ENCODE results near the genes BLMH, TMIGD1, ADAP2 and OMG.

DNA sequence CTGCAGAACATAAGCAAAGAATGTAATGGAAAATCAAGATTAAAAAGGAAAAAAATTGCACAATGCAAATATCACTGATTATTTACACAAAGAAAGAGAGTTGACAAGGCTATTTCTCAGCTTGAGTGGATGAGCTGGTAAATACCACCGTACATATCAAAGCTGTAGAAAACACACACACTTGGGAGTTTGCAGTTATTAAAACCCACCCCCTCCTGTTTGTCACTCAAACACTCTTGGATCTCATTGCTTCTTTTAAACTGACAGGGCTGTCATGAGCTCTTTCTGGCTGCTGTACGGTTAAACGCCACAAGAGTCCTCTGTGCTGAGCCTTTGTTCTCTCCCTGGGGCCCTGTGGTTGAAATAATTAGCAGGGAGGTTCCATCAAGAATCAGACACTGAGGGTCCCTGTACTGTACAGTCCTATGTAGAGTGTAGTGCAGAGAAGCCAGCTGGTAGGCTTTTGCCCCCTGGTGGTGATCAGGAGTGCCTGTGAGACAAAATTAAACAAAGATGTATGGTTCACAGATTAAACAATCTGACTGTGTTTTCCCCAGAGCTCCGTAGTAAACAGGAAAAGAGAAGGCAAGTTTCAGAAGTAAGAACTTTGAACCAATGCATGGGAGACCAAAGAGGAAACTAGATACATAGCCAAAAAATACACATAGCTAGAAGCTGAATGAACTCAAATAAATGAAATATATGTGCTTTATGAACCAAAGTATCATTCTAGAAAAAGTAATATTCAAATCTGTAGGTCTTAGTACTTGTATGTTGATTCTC lies 1.2 kb upstream of the SSH2 start:
- PRO-cap, 3 experiments: peak in 1 of 3 experiments; most common minus-strand start position 400 of the sequence (in 1)
- RAMPAGE, long total RNA: no peak

DNA sequence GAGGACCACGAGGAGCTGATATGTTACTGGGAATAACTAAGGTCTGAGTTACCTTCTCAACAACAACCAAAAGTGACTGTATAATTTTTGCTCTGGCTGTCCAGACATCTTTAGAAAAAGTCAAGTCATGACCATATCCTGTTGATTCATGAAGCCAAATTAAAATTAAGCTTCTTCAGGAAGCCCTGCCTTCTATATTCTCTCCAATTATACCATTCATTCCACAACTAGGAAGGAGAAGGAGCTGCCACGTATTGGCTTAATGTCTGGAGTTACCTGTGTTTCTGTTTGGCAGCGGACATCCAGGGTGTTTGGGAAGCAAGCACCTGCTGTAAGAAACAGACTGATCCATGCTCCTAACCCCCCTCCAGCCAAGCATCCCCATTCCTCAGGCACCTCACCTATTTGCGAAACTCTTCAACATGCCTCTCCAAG lies 1.8 kb downstream of the SLC6A4 start:
- PRO-cap, 3 experiments: no peak in any of the 3 experiments
- RAMPAGE, long total RNA: no peak

DNA sequence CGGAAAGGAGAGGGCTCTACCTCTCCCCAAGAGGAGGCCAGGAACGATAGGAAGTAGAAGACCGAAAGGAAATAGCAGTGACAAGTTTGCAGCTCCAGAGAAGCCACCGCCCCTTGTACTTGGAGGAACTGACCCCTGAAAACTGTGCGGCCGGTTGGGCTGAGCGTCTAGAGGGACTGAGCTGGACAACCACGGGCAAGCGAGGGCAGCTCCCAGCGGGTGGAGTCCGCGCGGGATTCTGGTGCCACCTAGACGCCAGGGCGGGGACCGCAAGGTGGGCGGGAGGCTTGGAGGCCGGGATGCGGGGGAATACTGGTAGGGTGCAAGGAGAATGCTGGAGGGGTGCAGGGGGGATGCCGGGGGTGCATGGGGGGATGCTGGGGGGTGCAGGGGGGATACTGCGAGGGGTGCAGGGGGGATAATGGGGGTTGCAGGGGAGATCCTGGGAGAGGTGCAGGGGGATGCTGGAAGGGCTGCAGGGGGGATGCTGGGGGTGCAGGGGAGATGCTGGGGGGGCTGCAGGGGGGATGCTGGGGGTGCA lies 1.4 kb upstream of the SLC6A4 start:
- PRO-cap, 3 experiments: no peak in any of the 3 experiments
- RAMPAGE, long total RNA: no peak

GRCh38 chr17:30248068-30249400 lies 13.0 kb upstream of the SLC6A4 start:
- PRO-cap, 3 experiments: no peak in any of the 3 experiments
- RAMPAGE, long total RNA: no peak

- PRO-cap, 3 experiments: peak in 3 of 3 experiments; most common plus-strand start chr17:30292163 (in 2); most common minus-strand start chr17:30291943 (in 3)
- RAMPAGE, long total RNA: no peak
Observed at GRCh38 chr17:30291543-30292638, at the start of gene BLMH. TSS of gene BLMH (minus strand) at chr17:30291944.

DNA sequence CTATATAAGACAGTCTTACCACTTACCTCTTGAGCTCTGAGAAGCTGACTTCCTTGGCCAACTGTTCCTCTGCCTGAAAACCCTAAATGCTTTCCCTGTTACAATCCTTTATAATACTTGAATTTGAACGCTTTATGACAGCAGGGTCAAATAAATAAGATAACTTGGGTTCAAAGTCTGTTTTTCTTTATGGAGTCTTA lies at the start of gene TMIGD1:
TMIGD1 (minus strand) TSS at position 84 of the 200 bp plus-strand sequence.
- PRO-cap, 3 experiments: no peak in any of the 3 experiments
- RAMPAGE, long total RNA: no peak

DNA sequence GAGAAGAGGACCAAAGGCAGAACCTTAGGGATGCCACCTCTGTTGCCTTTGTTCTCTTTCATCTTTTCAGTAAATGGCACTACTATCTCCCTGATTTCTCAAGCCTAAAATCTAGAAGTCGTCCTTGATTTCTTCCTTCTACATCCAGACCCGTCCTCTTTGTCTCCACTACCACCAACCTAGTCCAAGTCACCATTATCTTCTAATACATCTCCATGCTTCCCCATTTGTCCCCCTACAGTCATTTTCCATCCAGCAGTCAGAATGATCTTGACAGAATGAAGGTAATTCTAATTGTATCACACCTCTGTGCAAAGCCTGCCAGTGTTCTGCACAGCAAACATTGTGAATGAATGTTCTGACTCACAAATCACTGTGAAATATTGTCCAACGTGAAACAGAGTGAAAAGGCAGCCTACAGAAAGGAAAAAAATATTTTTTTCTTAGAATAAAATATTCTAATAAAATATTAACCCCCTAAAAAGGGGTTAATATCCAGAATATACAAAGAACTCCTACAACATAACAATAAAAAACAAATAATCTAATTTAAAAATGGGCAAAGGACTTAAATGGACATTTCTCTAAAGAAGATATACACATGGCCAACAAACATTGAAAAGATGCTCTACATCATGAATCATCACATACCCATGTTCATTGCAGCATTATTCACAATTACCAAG lies 36.5 kb downstream of the CPD start:
- PRO-cap, 3 experiments: no peak in any of the 3 experiments
- RAMPAGE, long total RNA: no peak

DNA sequence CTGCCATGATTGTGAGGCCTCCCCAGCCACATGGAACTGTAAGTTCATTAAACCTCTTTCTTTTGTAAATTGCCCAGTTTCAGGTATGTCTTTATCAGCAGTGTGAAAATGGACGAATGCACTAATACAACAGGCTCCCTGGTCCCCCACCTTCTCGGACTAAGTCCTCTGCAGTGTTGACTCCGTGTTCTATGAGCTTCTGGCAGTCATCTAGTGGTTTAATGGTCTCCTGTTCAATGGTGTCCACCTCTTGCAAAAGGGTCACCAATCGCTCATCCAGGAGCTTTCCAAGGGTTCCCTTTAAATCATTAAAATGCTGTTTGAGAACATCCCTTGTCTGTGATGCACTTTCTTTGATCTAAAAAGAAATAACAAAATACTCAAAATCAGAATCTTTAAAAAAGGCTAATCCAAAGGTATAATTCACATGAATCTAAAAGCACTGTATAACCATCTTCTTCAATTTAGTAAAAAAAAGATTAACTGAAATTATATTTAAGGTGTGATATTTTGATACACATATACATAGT lies 20.7 kb downstream of the CRLF3 start:
- PRO-cap, 3 experiments: no peak in any of the 3 experiments
- RAMPAGE, long total RNA: no peak

DNA sequence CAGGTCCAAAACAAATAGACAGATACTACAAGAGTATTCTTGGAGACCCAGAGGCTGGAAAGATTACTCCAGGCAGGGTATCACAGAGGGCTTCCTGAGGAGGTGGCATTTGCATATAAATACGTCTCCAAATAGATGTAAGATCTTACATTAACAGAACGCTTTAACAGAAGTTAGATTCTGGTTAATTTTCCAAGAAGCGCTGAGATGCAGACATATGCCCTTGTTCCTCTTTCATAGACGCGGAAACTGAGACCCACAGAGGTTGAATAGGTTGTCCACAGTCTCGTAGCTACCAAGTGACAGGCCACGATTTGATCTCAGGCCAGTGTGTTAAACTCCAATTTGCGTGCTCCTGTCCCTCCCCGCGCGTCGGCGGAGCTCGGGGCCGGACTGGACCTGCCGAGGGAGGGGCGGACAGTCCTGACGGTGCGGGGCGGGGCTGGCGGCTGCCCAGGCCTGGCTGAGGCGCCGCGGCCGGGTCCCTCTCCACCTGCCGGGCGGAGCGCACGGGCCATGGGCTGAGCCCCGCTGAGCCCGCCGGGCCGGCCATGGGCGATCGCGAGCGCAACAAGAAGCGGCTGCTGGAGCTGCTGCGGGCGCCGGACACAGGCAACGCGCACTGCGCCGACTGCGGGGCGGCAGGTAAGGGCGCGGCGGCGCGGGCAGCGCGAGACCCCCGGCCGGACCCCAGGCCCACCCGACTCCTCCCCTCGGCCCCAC lies at the start of gene ADAP2:
ADAP2 (plus strand) TSS at position 482 of the 723 bp plus-strand sequence.
- PRO-cap, 3 experiments: no peak in any of the 3 experiments
- RAMPAGE, long total RNA: no peak

DNA sequence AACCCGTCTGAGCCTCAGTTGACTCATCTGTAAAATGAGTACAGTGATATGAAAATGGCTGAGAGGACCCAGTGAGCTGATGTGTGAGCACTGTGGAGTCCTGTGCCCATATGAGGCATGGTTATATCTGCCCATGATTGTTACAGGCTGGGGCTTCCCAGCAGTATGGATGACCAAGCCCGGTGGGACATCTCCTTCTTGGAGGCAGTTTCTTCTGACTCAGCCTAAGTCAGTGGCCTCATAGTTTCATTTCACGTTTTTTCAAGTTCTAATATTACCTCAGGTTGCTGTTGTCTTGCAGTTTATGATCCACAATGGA lies 4.7 kb downstream of the ADAP2 start:
- PRO-cap, 3 experiments: no peak in any of the 3 experiments
- RAMPAGE, long total RNA: no peak

- PRO-cap, 3 experiments: no peak in any of the 3 experiments
- RAMPAGE, long total RNA: no peak
Observed at GRCh38 chr17:30953847-30954855, 16.7 kb upstream of the RNF135 start.

GRCh38 chr17:30957782-30958733 lies 12.8 kb upstream of the RNF135 start:
- PRO-cap, 3 experiments: no peak in any of the 3 experiments
- RAMPAGE, long total RNA: no peak

GRCh38 chr17:31269483-31270136 lies 27.4 kb downstream of the OMG start:
- PRO-cap, 3 experiments: no peak in any of the 3 experiments
- RAMPAGE, long total RNA: no peak

- PRO-cap, 3 experiments: peak in 1 of 3 experiments; most common plus-strand start chr17:31297311 (in 1); most common minus-strand start chr17:31297243 (in 1)
- RAMPAGE, long total RNA: start-site peak on the minus strand at chr17:31297192-31297284, 604 and 129 reads in 2 replicates
Observed at GRCh38 chr17:31296926-31297452, at the start of gene OMG. TSS of gene OMG (minus strand) at chr17:31297239.

GRCh38 chr17:31413971-31414496 lies 22.6 kb downstream of the RAB11FIP4 start:
- PRO-cap, 3 experiments: no peak in any of the 3 experiments
- RAMPAGE, long total RNA: no peak

DNA sequence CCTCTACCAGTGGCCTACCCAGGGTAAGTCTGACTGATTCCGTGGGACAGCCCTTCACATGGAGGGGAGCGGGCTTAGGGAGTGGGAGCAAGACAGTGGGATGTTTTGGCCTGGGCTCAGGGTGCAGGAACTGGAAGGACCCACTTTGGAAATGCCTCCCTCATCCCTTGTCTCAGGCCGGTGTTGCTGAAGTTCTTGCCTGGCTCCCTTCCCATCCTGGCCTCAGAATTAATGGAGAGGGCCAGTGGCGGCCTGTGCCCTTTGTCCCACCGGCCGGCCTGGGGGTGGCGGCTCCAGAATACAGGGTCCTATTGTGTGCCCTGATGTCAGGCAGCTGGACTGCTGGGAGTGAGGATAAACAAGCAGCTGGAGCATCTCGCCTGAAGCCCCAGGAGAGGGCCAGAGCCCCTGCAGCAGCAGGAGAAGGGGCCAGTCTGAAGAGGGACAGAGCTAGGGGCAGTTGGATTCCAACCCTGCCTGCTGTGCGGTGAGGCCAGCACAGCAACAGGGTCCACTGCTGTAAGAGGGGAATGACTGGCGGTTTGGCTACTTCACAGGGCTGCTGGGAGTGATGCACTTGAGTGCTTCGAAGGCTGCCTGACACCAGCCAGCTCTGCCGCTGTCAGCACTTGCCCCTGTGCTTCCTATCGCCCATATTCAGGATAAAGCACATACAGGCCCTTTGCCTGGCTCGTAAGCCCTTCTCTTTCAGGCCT lies 24.9 kb downstream of the RAB11FIP4 start:
- PRO-cap, 3 experiments: no peak in any of the 3 experiments
- RAMPAGE, long total RNA: no peak

DNA sequence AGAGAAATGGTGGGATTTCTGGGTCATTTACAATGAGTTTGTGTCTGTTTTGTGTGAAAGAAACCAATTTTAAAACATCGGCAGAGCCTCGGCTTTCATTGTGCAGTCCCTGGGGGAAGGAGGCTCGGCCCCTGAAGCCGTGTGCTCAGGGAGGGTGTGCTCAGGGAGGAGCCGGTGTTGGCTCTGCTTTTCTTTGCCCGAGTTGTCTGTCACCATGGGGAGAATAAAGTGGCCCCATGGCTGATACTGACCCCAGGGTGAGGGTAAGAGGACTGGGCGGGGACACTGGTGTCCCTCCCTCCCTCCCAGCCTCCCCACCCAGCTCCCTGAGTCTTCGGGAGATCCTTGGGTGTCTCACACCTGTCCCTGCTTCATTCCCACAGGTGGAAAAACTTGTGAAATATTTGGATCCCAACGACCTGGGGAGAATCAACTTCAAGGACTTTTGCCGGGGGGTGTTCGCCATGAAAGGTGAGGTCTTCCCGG lies 40.0 kb downstream of the RAB11FIP4 start:
- PRO-cap, 3 experiments: no peak in any of the 3 experiments
- RAMPAGE, long total RNA: no peak

DNA sequence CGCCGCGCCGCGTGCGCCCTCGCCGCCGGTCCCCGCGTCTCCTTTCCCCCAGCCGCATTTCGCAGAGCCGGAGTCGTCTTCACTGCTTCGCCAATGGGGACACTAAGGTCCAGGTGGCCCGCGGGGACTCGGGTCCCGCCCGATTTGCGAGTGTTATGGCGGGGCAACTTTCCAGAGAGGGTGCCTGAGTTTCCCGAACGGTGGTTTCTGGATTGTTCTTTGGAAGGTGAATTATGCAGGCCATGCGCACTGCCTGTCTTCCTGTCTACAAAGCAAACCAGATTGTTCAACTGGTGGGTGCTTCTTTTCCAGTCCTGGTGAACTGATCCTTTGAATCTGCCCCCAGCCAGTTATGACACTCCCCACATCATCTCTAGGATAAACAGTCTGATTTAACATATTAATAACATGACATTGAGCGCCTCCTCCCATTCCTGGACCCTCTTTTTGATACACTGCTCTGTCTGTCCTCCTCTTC lies 158.9 kb downstream of the RAB11FIP4 start:
- PRO-cap, 3 experiments: peak in 1 of 3 experiments; most common plus-strand start position 270 of the sequence (in 1); most common minus-strand start position 92 of the sequence (in 1)
- RAMPAGE, long total RNA: no peak

DNA sequence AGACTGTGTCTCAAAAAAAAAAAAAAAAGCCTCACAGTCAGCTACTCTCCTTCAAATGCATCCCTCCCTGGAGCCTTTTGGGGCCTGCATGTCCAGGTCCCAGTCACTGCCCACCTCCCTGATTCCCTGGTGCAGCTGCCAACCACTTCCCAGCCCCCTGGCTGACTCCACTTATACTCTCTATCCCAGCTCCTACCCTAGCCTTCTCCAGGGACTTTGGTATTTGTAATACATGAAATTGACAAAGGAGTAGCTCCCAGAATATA lies 209.1 kb downstream of the COPRS start:
- PRO-cap, 3 experiments: no peak in any of the 3 experiments
- RAMPAGE, long total RNA: no peak

- PRO-cap, 3 experiments: no peak in any of the 3 experiments
- RAMPAGE, long total RNA: no peak
Observed at GRCh38 chr17:32040047-32040852, 33.1 kb downstream of the LRRC37B start.